Progenitor cell of endocrine pancreas (in vitro differentiated cells): ENCODE data around the genes TET1, HKDC1 and TSPAN15.

DNA sequence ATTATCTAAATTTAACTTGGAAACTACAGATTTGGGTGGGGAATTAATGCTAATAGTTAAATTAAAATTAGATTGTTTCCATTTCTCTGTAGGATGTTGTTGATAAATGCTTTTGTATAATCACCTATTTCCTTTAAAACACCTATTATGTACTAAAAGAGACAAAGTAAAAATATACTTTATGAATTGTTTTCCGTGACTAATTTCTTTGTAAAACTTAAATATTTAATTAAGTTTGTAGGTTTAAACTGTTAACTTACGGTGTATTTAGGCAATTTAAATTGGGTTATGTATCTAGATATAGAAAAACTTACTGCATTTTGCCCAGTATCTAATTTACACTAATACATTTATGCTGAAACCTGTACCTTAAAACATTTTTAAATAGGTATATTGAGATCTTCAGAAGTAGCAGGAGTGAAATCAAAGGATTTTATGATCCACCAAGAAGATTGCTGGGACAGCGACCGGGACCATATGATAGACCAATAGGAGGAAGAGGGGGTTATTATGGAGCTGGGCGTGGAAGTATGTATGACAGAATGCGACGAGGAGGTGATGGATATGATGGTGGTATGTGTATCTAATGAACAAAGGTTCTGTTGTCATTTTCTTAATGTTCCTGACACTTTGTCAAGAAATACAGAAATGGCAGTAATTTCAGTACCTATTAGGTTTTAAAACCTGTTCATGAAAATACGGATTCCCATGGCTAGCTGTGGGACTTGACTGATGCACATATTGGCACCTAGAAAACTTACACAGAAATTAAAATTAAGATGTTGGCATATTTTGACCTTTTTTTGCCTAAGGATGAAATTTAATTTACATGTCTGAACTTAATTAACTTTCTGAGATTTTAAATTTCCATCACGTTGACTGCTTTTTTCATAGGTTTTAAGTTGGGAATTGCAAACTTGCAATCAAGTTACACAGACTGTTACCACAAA lies 5.7 kb upstream of the PBLD start:
- PRO-cap: no peak

DNA sequence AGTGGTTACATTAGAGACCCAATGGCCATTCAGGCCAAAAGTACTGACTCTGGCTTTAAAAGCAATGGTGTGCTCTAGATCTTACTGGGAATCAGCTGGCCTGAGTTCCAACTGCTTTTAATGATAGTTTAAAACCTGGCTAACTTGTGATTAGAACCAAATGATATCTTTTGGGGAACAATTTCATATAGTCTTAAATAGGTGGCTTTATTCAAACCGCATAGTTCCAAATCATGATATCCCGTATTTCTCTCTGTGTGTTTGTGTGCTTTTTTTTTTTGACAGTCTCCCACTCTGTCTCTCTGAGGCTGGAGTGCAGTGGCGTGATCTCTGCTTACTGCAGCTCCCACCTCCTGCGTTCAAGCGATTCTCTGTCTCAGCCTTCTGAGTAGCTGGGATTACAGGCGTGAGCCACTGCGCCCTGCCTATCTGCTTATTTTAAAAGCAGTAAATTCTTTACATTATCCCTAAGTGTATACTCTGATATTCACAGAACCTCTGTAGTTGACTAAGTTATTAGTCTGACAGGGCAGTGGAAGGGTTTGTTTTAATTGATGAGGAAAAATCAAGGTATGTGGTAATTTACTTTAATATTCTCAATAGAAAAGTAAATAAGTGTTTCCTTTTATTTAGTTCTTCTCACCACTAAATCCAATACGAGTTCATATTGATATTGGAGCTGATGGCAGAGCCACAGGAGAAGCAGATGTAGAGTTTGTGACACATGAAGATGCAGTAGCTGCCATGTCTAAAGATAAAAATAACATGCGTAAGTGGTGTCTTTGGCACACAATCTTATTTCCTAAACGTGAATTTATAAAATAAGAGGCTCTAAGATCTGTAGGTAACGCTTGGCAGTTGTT lies 8.0 kb upstream of the PBLD start:
- PRO-cap: no peak

- PRO-cap: bidirectional peak, plus-strand start at chr10:68560337, minus-strand start at chr10:68560478; bidirectional peak, plus-strand start at chr10:68560497, minus-strand start at chr10:68560572; bidirectional peak, plus-strand start at chr10:68560673, minus-strand start at chr10:68560623
Observed at GRCh38 chr10:68559735-68560935, at the start of gene TET1. TET1 (plus strand) TSS chr10:68560337.

DNA sequence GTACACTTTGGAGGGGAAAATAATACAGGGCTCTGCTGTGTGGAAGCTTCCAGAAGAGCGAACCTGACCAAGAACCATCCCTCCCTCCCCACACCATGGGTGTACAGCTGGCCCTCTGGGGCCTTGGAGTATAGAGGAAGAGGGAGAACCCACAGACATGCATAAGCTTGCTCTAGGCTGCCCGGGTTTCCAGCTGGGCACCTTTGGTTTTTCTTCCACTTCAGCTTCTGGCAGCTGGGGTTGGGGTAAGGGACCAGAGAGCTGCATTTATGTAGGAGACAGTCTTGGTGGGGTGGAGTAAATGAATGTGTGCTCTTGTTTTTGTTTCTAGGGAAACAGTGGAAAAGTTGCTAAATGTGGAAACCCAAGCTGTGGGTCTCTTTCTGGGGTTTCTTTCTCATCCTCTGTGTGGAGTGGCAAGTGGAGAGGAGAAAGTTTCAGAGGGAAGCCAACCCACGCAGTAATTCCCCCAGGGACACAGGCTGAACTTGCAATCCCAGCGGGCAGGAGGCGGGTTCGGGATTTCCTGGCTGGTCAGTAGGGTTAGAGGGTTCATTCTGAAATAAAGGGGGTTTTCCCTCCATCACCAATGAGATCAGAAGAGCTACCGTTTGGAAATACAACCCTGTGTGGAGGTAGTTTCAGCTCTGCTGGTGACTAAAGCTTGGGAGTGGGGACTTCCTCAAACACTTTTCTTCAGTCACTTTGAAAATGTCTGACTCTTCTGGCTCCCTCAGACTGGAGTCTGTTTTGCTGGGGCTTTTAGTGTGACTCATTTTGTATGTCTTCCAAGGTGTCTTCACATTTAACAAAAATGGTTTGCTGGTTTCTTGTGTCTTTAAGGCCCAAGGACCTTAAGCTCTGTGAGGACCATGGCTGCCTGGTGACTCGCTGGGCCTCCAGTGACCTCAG lies 22.3 kb upstream of the SRGN start:
- PRO-cap: no peak

DNA sequence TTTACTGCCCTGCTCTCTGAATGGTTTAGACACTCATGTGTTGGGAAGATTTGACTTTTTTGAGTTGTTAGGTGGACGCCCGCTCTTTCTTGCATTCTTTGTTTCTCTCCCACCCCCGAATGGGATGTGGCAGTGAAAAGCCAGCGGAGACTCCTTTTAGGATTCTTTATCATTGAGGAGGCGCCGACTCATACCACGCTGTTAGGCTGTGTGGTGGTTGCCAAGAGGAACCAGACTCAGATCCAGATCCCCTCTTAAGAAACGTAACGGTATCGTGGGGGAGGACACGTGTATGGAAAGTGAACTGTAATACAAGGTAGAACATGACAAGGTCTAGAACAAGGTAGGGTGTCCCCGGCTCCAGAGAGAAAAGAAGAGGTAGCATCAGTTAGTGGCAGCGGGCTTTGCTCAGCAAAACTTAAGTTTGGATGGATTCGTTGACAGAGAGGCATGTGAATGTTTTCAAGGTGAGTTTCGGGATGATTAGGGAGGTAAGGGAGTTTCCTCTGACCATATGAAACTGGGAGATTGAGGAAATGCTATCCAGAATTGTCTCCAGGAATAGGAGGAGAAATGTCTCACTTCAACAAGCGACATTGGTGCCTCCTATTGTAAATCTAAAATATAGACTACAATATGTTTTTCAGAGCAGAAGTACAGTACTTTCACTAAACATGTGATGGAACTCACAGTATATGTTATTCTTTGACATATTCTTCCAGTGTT lies 916 bp downstream of the SUPV3L1 start:
- PRO-cap: bidirectional peak, plus-strand start at position 414 of the sequence, minus-strand start at position 121 of the sequence

DNA sequence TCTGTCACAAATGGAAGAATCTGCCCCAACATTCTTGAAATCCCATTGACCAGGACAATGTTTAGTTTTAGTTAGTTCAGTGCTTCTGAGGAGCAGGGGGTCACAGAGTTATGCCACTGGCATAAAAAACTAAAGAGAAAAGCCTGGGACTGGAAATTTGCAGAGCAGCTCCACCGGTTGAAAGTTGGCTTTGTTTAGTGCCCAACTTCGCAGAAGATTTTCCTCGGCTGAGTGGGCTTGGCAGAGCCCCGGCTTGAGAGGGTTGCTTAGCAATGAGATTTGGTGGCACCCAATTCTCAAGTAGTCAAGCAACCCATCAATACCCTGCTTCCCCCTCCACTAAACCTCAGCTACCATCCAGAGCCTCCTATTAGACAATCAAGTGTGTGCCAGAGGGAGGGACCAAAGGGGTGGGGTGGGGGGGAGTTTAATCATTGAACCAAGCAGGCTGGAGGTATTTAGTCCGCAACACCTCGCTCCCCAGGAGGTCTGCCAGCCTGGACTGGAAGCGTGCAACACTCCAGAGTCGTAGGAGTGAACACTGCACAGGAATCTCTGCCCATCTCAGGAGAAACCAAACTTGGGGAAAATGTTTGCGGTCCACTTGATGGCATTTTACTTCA lies at the start of gene HKDC1:
HKDC1 (plus strand) TSS at position 486 of the 623 bp plus-strand sequence.
- PRO-cap: unidirectional peak, plus-strand start at position 486 of the sequence

GRCh38 chr10:69382382-69382947 lies 34.3 kb downstream of the TACR2 start:
- PRO-cap: no peak

GRCh38 chr10:69420938-69421137 lies 4.1 kb upstream of the TACR2 start:
- PRO-cap: no peak

DNA sequence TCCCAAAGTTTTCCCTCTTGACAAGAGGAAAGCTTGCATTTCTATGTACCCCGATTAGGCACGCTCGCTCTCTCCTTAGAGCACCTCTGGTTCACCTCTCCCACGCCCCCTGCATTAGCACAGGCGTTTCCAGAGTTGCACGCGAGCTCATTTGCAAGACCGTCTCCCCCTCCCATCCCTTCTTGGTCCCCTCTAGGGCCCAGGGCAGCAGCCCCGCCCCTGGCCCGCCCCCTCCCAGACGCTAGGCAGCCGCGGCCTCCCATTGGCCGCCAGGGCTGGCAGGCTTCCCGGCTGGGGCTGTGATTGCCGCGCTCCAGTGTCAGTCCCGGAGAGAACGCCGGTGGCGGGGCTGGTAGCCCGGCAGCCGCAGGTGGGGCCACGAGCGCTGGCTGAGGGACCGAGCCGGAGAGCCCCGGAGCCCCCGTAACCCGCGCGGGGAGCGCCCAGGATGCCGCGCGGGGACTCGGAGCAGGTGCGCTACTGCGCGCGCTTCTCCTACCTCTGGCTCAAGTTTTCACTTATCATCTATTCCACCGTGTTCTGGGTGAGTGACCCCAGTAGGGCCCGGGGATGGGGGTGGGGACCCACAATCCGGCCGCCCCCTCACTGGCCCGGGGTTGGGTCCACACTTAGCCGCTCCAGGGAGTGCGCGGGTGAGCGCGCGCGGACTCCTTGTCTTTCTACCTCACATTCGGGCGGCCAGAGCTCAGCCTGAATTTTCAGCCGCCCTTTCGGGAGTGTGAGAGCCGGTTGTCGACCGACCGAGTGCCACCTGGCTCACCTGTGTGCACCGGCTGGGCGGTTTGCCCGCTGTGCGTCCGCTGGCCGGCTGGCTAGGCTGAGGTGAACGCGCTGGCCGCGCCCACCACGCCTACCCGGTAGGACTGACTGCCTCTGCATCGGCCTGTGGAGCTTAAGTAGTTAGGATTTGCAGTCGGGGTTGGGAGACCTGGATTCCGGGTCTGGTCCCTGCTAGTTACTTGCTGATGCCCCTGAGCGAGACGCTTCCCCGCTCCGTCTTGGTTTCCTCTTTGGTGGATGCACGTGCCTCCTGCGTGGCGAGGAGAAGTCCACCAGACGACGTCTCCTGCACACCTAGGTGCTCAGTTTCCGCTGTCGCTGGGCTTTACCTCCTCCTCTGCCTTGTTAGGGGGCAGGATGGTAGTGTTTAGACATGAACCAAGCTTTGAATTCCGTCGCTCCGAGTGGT lies at the start of gene TSPAN15:
TSPAN15 (plus strand) TSS at position 319 of the 1,210 bp plus-strand sequence.
- PRO-cap: bidirectional peak, plus-strand start at position 330 of the sequence, minus-strand start at position 166 of the sequence; bidirectional peak, plus-strand start at position 916 of the sequence, minus-strand start at position 886 of the sequence

GRCh38 chr10:69453822-69454332 lies 2.6 kb downstream of the TSPAN15 start:
- PRO-cap: no peak

DNA sequence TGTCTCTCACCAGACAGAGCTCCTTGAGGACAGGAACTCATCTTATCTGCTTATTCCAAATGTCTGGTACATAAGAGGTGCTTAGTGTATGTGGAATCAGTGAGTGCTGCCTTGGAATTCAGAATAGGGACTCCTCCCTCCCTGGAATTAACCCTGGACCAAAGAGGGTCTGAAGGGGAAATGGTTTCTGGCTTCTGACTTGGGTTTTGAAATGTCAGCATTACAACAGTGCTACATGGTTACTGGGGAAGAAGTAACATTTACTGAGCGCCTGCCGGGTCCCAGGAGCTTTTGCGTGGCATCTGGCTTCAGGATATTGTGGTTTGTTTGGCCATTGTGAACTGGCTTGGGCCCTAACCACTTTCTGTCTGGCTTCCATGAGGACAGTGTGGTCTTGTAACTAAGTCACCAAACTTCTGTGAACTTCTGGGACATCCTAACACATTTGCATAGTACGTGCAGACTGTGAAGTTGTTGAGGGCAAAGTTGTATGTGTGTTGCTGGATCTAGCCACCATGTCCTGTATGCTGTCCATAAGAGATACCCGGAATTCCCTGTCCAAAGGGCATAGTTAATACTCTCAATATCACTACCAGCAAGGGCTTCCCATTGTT lies 21.3 kb downstream of the TSPAN15 start:
- PRO-cap: no peak

DNA sequence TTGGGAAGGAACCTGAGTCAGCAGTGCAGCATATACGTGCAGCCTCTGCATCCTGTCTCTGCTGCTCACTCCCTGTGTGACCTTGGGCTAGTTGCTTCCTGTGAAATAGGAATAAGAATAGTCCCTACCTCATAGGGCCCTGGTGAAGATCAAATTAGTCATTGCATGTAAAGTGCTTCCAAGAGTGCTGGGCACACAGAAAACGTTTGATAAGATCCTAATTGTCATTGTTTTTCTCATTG lies 73.3 kb upstream of the COL13A1 start:
- PRO-cap: no peak

GRCh38 chr10:69911494-69911838 lies 109.8 kb downstream of the COL13A1 start:
- PRO-cap: no peak

- PRO-cap: no peak
Observed at GRCh38 chr10:70145086-70145475, 1.4 kb downstream of the TYSND1 start.

GRCh38 chr10:70150102-70151292 lies 4.0 kb upstream of the TYSND1 start:
- PRO-cap: no peak

- PRO-cap: no peak
Observed at GRCh38 chr10:70255188-70255536, 21.9 kb upstream of the PPA1 start.

- PRO-cap: no peak
Observed at GRCh38 chr10:70363644-70364866, 18.4 kb downstream of the LRRC20 start.

DNA sequence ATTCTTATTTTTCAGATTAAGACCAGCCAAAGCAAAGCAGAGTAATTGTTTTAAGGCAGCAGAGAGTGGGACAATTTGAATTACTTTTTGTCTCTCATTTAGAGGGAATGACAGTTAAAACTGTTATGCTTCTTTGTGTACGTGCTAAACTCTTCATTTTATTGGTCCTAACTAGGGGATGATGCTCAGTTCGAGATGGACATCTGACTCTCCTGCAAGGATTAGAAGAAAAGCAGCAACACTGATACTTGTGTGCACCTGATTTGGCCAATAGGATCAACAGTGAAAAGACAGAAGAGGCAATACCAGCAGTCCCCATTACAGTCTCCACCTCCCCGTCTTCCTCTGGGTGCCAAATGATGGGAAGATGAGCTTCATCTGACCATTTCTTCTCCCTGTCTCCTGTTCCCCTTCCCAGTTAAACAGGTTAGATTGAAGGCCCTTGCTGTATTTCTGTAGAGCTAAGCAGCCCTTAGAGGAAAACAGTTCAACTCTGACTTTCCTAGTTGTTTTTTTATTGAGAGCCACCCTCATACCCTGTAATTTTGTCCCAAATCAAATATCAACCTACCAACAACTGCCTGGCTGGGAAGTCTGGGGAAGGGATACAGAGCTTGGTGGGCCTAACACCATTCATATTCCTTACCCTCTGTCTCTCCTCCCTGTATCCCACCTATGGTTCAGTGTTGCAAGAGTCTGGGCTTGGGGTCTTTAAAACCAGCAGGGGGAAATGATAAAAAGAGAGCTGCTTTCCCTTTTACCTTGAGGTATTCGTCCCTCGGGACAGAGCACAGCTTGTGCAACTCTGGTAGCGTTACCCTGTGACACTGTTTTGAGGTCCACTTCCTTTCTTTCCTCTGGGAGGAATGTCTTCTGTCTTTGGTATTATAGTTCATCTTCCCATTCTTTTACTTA lies 17.9 kb downstream of the EIF4EBP2 start:
- PRO-cap: no peak

GRCh38 chr10:70432787-70433241 lies 8.7 kb downstream of the NODAL start:
- PRO-cap: no peak

GRCh38 chr10:70440199-70440740 lies 1.2 kb downstream of the NODAL start:
- PRO-cap: no peak